Cardiac septum (tissue), 1 donor: ENCODE measurements around a stretch of chr1.

DNA sequence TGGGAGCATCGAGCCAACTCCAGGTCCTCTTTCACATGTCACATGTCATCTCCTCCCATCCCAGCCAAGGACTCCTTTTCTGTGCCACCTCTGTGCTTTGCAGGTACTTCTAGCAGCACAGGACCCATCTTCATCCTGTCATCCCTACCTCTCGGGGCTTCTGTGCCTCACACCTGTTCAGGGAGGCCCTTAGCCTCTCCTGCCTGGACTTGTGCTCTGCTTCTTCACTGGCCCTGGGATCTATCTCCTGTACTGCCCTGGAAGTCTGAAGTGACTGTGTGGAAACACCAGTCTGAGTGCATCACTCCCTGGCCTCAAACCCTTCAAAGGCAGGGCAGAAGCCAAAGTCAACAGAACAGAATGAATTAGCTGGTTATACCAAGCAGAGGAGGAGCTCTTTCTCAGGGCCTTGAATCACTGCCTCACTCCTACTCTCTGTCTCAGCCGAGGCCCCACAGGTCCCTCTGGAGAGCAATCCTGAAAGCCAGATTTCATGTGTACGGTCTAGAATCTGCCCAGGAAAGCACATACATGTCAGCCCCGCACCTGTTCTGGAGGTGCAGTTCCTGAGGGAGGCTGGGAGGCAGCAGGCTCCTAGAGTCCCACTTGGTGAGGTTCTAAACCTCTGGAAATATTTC, 98.5 kb downstream of the ABCA4 start:
- PRO-cap = bidirectional peak, plus-strand start at position 457 of the sequence, minus-strand start at position 242 of the sequence

GRCh38 chr1:94091947-94092397, 29.0 kb downstream of the ABCA4 start:
- PRO-cap = bidirectional peak, plus-strand start at chr1:94092539, minus-strand start at chr1:94092306

DNA sequence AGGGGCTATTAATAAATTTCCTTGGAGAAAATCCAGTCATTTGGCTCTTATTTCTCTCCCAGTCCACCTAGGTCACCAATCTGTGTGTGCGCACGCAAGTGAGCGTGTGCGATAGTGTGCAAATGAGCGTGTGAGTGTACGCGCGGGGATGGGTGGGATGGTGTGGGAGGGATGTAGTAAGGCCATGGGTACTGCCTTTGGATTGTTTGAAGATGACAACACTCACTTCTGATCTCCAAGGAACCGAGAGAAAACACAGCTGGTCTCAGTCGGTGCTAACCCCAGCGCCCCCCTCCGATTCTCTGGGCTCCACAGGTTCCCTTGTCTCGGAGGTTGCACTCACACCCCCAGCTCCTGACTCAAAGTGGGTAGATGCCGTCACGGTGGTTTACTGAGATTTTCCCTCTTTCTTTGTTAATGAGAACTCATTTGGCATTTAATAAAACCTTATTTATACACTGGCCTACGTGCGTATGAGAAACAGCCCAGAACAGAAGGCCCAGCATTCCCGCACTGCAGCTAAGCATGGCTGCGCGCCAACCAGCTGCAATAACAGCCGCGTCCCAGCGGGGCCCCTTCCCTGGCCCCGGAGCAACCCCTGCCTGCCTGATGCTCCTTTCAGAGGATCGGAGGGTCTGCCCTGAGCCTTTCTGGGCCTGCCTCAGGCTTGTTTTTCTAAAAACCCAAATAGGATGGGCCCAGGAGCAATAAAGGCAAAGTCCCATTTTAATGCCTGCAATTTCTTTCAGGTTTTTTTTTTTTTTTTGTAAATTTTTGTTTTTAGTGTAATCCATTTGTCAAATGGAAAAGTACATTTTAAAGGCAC, 25.7 kb downstream of the ABCA4 start:
- PRO-cap = no peak

- PRO-cap = no peak
Measured at GRCh38 chr1:94194286-94194838, 43.0 kb downstream of the ARHGAP29 start.

- PRO-cap = bidirectional peak, plus-strand start at chr1:94296288, minus-strand start at chr1:94296112
Measured at GRCh38 chr1:94295662-94296583, 58.5 kb upstream of the ARHGAP29 start.

DNA sequence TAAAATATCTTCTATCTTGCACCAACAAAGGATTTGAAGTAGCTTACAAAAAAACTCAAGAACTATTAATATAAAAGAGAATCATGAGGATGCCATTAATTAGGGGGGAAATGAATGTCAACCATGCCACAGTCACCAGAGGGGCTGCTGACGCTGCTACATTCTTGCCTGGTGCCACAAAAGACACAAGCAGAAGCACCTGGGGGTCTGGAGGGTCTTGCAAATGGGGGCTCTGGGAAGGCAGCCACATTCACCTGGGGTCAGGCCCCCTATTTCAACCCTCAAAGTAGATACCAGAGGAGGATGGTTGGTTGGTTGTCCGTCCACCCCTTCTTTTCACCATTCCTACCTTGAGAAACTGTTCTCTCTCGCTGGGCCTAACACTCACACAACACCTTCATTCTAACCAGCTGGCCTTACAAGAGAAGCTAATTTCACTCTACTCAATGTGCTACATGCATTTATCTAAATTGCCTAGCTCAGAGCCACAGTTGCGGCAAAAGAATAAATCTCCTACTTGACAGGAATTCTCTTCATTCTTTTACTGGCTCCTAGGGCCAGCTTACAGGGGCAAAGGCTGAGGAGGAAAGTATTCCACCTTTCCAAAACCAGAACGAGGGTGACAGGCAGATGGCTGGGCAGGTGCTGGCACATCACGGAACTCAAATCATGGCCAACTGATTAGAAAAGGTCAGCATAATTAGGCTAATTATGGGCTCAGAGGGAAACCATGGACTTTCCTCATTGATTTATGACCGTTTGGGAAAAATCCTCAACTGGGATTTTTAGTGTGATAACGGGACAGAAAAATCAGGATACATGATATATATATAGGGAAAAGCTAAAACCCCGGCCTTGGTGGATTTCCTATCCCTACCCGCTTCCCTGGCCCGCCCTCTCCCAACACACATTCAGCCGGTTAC, 6.5 kb downstream of the F3 start:
- PRO-cap = no peak

DNA sequence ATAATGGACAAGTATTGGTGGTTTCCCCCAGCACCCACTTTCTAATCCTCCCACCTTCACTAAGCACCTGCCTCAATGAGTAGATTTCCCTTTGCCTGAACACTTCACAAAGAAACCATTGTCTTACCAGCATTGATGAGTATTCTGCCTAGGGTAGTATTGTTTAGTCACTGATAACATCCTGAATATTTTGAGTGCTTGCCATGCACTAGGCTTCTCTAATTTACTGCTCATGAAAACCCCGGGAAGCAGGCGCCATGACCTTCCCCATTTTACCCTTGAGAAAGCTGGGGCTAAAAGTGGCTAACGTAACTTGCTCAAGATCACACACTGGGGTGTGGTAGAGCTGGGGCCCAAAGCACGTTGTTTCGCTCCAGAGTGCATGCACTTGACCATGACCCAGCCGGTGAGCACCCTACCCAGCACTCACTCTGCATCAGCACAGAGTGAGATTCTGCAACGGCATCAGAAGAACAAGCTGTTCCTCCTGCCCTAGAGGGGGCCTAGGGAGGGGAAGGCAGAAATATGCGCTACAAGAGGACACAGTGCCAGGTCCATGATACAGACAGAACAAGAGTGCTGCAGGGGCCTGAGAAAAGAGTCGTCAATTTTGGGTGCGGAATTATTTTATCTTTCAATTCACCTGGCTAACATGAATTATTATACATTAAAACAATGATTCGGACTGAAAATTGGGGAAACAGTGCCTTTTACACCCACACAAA, 10.7 kb upstream of the F3 start:
- PRO-cap = no peak

- PRO-cap = no peak
Measured at GRCh38 chr1:94608021-94608796, 66.7 kb upstream of the F3 start.

DNA sequence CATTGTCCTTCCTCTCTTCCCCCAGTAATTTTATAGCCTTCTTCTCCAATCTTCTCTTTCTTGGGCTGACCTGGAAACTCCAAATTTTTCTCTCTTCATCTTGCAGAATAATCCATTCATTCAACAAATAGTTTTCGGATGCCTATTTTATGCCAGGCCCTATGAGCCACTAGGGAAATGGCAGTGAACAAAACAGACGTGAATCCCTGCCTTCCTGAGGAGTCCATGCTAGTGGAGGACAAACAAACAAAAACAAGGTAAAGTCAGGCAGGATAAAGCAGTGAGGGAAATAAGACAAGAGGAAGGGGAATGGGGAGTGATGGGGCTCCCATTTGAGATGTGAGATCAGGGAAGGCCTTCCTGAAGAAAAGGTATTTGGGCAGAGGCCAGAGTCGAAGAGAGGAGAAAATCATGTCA, 108.9 kb upstream of the SLC44A3 start:
- PRO-cap = no peak

- PRO-cap = no peak
Measured at GRCh38 chr1:94755614-94756262, 64.4 kb upstream of the SLC44A3 start.

DNA sequence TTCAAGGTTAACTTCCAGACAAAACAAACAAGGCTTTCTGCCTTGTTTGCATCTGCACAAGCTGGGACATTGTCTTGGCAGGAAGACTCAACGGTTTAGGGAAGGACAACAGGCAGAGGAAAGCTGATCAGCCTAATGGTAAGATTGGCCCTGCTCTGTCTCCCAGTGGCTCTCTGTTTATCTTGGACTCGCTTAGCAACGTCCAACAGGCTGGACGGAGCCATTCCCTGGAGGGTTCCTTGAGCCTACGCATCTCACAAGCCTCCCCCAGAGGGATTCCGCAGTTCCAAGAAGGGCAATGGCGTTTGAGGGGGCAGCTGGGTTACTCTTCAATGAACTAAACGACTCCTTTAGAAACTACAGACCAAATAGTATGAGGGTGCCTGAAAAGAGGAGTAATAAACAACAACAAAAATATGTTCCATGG, 62.1 kb upstream of the SLC44A3 start:
- PRO-cap = no peak

GRCh38 chr1:94863176-94863821, 43.1 kb downstream of the SLC44A3 start:
- PRO-cap = unidirectional peak, plus-strand start at chr1:94863691

- PRO-cap = no peak
Measured at GRCh38 chr1:94892799-94893406, 34.0 kb downstream of the CNN3 start.

DNA sequence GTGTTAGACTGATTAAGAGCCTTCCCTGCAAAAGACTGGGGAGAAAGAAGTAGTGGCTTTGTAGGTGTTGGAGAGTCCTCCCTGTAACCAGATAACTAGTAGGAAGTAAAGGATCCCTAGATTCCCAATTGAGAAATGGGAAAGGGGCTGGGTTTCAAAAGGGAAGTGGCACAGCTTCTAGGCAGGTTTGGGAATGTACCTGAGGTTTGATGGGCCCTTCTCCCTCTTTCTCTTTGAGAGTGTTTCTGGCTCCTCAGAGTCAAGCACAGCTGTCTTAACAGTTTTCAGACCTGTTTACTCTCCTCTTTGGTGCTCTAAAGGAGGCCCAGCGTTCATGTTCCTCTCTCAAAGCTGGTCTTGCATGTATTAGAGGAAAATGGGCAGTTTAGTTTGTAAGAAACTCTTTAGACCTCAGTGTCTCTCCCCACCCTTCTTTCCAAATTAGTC, 2.3 kb downstream of the TLCD4 start:
- PRO-cap = no peak

- PRO-cap = no peak
Measured at GRCh38 chr1:95625314-95625589, 391.2 kb downstream of the RWDD3 start.

GRCh38 chr1:96758919-96759825, 37.6 kb downstream of the PTBP2 start:
- PRO-cap = no peak

GRCh38 chr1:97130543-97131047, 409.0 kb downstream of the PTBP2 start:
- PRO-cap = no peak

GRCh38 chr1:97849308-97849755, 71.5 kb downstream of the DPYD start:
- PRO-cap = no peak

- PRO-cap = no peak
Measured at GRCh38 chr1:97906849-97907402, 13.9 kb downstream of the DPYD start.

DNA sequence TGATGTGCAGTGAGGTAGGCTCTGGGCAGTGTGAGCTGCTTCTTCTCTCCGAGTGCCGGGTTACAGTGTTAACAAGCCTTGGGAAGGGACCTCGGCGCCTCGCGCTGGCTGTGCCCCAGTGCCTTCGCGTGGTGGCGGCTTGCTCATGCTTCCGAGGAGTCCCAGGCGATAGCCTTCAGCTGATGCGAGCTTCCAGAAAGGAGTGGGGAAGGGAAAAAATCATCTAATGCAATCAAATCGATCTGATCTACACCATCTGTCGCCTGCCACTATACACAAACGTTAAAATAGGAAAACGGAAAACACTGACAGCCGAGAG, 128.6 kb upstream of the DPYD start:
- PRO-cap = no peak